GM23338 (cell line): ENCODE measurements around the gene H2BC12.

DNA sequence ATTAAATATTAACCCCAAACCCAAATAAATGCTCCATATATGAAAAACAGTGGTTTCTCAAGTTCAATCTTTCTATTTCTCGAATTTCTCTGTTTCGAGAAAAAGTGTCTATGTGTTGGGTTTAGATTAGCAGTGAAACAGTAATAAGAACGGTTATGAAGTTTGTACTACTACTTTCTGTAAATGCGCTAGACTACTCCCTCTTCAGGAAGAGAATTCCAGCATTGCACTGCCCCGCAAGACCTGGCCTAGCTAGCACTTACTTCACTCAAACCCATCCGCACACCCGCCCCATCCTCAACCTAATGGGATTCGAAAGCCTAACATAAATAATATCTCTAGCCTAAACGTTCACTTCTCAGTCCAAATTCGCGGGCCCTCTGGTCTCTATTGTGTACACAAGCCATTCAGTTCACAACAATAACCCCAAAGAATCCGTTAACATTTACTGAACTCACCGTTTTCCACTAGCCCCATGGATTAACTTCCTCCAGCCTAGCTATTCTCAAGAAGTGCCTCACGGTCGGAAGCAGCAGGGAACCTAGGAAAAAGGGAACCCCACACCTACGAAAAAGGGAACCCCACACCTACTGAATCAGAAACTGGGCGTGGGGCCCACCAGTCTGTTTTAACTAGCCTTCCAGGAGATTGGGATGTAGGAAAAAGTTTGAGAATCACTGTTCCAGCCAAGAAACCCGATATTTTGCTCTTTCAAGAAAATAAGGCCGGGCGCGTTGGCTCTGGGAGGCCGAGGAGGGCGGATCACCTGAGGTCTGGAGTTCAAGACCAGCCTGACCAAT, 34.2 kb upstream of the H4C8 start:
- PRO-cap = bidirectional peak, plus-strand start at position 277 of the sequence, minus-strand start at position 236 of the sequence; bidirectional peak, plus-strand start at position 502 of the sequence, minus-strand start at position 485 of the sequence; bidirectional peak, plus-strand start outside the sequence, minus-strand start at position 775 of the sequence
- RAMPAGE, long total RNA = no peak

- PRO-cap = no peak
- RAMPAGE, long total RNA = no peak
Observed at GRCh38 chr6:26409150-26409992, 7.3 kb downstream of the BTN3A1 start.

DNA sequence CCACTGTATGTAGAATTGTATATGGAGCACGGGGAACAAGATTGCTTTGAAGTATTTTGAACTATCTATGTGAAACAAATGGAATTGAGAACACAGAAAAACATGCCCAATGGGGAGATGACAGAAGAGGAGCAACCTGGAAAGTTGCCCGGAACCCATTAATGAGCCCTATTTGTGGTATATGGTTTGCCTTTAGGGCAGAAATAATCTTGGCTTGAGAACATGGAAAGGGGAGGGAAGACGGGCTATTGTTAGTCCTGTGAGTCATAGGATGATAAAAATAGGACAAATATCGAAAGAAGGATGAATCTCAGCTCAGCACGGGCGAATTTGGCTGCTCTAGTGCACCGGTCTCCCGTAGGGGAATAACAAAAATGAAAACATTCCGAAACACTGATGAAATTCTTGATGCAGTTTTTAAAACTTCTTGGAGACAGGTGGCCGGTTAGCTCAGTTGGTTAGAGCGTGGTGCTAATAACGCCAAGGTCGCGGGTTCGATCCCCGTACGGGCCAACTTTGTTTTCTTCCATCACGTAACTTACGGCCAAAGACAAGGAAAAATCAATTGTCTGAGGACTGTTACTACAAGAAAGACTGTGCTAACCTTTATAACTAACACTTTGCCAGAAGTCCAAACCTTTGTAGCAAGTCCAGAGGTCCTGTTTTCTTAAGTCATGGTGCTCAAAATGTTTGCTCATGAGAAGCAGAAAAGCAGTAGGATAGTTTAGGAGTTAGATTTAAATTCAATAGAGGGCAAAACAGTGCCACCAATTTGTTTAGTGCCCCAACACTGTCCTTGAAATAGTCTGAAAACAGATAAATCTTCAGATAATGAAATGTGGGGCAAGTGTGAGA, 15.7 kb downstream of the HMGN4 start:
- PRO-cap = bidirectional peak, plus-strand start at position 433 of the sequence, minus-strand start at position 367 of the sequence
- RAMPAGE, long total RNA = no peak

DNA sequence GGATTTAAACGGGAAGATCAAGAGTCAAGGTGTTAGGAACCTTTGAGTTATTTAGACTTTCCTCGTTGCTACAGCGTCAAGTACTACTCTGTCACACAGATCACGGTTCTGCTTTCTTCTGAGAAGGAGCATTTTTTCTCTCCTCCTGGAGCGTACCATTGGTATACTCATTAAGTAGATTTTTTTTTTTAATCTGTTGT, 17.4 kb downstream of the HMGN4 start:
- PRO-cap = no peak
- RAMPAGE, long total RNA = no peak

DNA sequence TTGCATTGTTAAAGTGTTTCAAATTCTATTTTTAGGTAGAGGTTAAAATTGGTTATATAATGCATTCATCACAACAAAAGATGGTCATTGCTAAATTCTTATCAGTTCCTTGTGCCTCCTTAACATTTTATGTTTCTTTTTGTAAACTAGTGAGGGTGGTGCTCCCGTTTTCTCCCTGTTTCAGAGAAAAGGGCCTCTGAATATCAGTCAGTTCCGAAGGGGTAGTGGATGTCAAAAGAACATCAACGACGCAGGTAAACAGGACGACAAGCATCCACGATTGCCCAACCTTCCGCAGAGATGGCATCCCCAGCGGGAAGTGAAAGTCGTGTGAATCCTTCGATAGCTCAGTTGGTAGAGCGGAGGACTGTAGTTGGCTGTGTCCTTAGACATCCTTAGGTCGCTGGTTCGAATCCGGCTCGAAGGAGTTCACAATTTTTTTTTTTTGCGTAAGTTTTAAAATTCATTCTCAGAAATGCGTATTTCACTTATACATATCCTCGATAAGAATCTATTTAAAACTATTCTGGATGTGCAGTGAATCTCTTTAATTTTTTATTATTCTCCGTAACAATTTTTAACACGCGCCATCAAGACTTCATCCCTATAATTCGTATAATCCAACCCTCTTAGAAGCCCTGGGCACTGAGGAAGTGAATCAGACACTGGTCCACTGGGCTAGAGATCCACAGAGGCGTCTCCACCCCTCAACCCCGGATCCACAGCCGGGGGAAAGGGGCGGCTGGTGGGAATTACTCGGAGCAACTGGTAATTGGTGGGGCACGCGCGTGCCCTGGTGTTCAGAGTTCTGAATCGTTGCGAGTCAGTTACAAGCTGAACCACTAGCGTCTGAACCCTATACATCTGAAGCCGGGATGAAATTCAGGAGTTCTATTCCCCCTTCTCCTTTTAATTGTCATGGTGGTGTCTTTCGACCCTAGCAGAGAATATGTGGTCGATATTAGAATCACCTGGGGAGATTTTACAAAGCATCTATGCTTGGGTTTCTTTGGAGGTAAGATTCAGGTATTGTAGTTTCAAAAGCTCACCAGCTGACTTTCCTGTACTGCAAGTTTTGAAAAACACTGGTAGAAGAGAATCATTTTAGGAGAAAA, 27.9 kb upstream of the ABT1 start:
- PRO-cap = unidirectional peak, plus-strand start at position 331 of the sequence
- RAMPAGE, long total RNA = no peak

GRCh38 chr6:26575288-26575805, 21.4 kb upstream of the ABT1 start:
- PRO-cap = unidirectional peak, plus-strand start at chr6:26575563
- RAMPAGE, long total RNA = no peak

DNA sequence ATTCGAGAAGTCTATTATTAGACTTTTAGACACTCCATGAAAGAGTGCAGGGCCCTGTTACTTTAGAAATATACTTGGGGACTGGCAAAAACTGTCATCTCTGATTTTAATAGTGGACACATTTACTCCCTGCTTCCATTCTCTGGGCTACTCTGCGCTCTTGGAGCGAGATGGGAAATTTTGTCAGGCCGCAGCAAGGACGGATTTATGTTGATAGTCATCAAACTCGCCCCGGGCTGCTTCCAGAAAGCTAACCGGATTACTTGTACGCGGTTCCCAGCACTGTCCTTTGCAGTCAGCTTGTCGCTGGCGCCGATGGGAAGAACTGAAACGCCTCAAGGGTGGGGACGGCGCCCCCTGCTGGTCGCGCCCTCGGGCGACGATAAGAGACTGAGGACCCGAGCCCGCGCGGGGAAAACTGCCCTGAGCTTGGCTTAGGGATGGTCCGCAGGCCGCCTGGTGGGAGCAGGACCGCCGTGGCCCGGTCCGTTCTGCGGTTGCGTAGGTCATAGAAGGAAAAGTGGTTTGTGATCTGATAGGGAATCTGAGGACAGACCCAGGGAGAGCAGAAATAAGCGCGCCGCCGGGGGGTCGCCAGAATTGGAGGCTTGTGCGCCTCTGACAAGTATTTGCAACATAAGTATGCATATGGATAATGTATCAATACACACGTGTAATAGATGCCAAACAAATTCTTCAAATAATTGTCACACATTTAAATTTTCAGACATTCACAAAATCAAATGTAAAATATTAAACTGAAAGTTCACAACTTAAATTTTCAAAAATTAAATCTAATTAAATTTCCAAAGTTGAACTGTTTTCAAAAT, 946 bp upstream of the ABT1 start:
- PRO-cap = bidirectional peak, plus-strand start at position 292 of the sequence, minus-strand start at position 291 of the sequence; bidirectional peak, plus-strand start at position 411 of the sequence, minus-strand start at position 327 of the sequence
- RAMPAGE, long total RNA = no peak

GRCh38 chr6:26597643-26598109, 923 bp downstream of the ABT1 start:
- PRO-cap = no peak
- RAMPAGE, long total RNA = no peak

DNA sequence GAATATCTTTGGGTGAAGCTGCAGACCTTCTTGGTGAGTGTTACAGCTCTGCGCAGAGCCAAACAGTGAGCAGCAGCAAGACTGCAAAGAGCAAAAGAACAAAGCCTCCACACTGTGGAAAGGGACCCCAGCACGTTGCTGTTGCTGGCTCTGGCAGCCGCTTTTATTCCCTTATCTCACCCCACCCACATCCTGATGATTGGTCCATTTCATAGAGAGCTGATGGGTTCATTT, 176.6 kb downstream of the H2BC11 start:
- PRO-cap = bidirectional peak, plus-strand start outside the sequence, minus-strand start at position 137 of the sequence
- RAMPAGE, long total RNA = no peak

GRCh38 chr6:26956280-26957265, 176.0 kb downstream of the H2BC11 start:
- PRO-cap = bidirectional peak, plus-strand start at chr6:26956352, minus-strand start at chr6:26956182; bidirectional peak, plus-strand start at chr6:26956655, minus-strand start at chr6:26956554; bidirectional peak, plus-strand start at chr6:26957077, minus-strand start at chr6:26956917
- RAMPAGE, long total RNA = no peak

GRCh38 chr6:27018434-27019016, 114.1 kb downstream of the H2BC11 start:
- PRO-cap = no peak
- RAMPAGE, long total RNA = no peak

GRCh38 chr6:27019231-27019630, 113.4 kb downstream of the H2BC11 start:
- PRO-cap = no peak
- RAMPAGE, long total RNA = no peak

DNA sequence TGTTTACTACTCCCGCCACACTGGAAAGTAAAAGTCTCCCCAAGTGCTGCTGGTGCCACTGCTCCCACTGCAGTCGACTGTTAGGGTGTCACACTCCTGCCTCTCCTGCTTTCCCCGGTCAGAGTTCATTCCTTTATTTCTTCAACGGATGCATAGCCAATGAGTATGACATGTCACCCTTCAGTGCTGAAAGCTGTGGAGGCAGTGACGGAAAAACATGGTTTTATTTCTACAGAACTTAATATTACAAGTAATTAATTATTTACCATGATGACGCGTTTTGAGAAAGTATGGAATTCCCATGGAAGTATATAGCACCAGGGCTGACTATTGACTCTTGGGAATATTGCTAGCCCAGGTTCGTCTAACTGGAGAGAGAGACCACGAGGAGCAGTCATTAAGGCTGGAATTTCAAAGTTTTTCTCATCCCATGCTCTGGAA, 40.4 kb downstream of the H2BC11 start:
- PRO-cap = no peak
- RAMPAGE, long total RNA = no peak

DNA sequence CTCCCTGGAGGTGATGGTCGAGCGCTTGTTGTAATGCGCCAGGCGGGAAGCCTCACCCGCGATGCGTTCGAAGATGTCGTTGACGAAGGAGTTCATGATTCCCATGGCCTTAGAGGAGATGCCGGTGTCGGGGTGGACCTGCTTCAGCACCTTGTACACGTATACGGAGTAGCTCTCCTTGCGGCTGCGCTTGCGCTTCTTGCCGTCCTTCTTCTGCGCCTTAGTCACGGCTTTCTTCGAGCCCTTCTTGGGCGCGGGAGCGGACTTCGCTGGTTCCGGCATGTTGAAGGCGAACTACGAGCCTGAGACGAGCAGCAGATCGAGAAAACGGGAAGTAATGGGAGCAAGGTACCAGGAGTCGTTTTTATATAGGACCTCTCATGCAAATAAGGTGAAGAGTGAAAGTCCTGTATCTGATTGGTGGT, at the start of gene H2BC12:
Gene H2BC12 (minus strand): TSS at position 339 of the 425 bp plus-strand sequence.
- PRO-cap = bidirectional peak, plus-strand start outside the sequence, minus-strand start at position 339 of the sequence
- RAMPAGE, long total RNA = start-site peak on the minus strand centred at position 223 of the sequence, 240 bp wide, 4,742 and 573 reads in 2 replicates

- PRO-cap = bidirectional peak, plus-strand start at chr6:27177619, minus-strand start at chr6:27177293; bidirectional peak, plus-strand start at chr6:27177842, minus-strand start at chr6:27177912; bidirectional peak, plus-strand start at chr6:27178342, minus-strand start at chr6:27178180
- RAMPAGE, long total RNA = no peak
Observed at GRCh38 chr6:27177017-27178244, 30.5 kb downstream of the H2AC12 start.

DNA sequence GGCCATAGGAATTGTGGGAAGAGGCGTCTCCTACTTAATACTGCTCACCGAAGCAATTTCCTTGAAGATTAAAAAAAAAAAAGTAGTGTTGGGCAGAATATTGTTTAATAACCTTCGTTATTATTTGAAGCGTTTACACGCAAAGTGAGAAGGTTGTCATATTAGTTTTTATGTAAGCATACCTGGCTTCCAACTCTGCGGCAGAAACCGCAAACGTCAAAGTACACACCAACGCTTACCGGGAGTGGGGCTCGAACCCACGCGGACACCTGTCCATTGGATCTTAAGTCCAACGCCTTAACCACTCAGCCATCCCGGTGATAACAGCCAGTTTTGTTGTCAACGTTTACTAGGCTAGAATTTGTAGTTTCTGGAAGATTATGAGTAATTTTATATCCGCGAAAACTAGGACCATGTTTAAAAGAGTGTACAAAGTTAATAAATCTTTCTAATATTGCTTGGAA, 17.1 kb upstream of the PRSS16 start:
- PRO-cap = unidirectional peak, minus-strand start at position 322 of the sequence
- RAMPAGE, long total RNA = no peak

- PRO-cap = unidirectional peak, minus-strand start at chr6:27237648; bidirectional peak, plus-strand start at chr6:27238023, minus-strand start at chr6:27238005
- RAMPAGE, long total RNA = no peak
Observed at GRCh38 chr6:27237400-27238259, 9.9 kb upstream of the PRSS16 start.

DNA sequence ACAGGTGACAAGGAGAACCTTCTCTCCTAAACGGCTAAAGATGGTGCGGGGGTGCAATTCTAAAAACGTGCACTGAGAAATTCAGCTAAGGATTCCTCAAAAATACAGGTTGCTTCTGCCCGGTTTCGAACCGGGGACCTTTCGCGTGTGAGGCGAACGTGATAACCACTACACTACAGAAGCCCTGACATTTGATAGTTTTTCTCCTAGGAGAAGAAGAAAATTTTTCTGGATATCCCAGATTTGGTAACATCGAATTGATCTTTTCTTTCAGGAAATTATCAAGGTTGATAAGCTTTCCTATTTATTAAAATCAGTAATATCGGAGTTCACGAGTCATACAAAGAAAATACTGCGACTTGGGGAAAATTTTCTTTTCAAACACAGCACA, 31.9 kb downstream of the POM121L2 start:
- PRO-cap = bidirectional peak, plus-strand start outside the sequence, minus-strand start at position 189 of the sequence
- RAMPAGE, long total RNA = no peak

DNA sequence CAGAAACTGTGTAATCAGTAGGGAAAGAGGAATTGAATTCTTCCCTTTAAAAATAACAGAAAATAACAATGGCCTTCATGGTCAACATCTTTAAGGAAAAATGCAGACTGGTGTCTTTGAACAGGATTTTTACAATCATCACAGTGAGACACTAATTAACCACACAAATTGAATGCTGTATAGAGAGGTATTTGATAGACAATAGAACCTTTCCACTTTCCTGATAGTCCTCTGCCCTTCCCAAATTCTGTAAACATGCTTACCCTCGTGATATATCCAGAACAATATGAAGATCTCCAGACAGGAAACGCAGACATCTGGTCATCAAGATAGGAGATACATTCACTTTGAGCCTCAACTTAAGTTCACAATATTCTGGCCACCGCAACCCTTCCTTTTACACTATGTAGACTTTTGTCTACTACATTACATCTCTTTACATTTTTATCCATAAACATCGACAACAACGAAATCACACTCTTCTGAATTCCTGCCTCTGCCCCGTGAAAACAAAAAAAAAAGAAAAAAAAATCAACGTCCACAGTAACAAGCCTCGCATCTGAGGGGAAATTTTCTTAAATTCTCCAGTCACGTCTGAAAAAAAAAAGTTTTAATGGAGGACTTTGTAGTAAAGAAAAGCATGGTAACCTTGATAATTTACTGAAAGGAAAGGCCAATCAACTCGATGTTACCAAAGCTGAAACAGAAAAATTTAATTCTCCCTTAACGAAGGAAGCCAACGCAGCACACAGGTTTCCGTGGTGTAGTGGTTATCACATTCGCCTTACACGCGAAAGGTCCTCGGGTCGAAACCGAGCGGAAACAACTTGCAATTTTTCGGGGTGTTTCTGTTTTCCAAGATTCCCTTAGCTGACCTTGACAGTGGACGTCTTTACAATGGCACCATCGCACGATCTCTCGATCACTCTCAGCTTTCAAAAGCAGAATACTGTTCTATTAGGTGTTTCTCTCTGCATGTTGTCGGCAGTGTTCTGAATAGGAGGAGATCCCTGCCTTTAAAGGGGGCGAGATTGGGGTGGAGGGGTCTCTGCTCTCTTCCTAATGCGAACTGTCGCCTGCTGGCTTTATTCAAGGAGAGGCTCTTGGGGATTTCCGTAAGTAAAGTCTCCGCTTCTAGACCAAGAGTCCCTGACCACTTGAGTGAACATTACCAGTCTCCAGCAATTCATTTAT, 21.8 kb downstream of the POM121L2 start:
- PRO-cap = unidirectional peak, plus-strand start at position 747 of the sequence
- RAMPAGE, long total RNA = no peak

DNA sequence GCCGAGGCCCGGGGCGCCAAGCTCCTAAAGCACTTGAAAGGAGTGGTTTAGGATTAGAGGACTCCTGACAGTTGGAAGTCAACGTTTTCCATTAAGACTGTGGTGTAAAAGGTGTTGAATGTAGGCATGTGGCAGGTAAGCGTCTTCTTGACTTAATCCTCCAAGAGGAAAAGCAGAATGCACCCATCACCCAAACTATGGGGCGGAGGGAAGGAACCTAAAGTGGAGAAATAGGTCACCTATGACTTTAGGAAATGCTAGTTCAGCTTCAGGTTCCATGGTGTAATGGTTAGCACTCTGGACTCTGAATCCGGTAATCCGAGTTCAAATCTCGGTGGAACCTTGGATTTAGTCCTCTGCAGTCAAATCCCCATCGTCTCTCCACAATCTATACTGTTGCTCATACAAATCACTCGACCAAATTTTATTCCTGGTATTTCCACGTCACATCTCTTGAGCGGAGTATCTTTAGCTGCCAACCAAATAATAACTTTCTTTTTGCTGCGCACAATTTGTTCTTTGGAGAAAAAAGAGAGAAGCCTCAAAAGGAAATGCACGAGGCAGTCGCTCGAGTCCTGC, 16.8 kb downstream of the POM121L2 start:
- PRO-cap = unidirectional peak, plus-strand start at position 265 of the sequence
- RAMPAGE, long total RNA = no peak